Peritoneum (tissue), 1 donor: ENCODE measurements around the genes TMEM52, FAAP20 and PLCH2.

DNA sequence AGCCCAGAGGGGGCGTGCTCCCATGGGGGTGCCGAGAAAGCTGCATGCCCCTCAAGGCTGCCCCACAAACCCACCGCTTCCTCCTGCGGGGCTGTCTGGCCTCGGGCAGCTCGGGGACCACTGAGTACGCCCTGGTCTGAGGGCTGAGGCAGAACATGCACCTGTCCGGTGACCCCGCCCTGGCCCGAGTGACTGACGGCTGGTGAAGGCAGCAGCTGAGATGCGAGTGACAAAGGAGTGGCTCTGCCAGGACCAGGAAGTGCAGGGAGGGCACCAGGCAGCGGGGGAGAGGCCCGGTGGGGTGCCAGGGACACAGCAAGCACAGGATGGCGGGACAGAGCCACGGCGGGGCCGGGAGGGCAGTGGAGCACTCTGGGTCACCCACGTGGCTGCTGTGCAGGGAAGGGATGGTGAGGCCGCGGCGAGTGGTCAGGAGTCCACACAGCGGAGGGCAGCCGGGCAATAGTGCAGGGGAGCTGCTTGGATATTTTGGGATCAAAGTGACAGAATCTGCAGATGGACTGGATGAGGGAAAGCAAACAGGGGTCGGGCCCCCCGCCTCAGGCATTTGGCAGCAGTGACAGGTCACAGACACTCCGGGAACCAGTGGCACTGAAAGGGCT, 18.5 kb downstream of the NADK start:
- PRO-cap: no peak

- PRO-cap: no peak
These were observed 54.1 kb upstream of the NADK start for GRCh38 chr1:1832197-1832910.

GRCh38 chr1:1857301-1857897, 33.5 kb downstream of the GNB1 start:
- PRO-cap: no peak

- PRO-cap: no peak
These were observed at the start of gene TMEM52 for GRCh38 chr1:1918521-1919359. Gene TMEM52 (minus strand): TSS chr1:1919279.

- PRO-cap: no peak
These were observed 40.7 kb upstream of the TMEM52 start for GRCh38 chr1:1959608-1960370.

- PRO-cap: no peak
These were observed 316 bp upstream of the PRKCZ start for GRCh38 chr1:2049875-2050315.

GRCh38 chr1:2089810-2090435, 39.7 kb downstream of the PRKCZ start:
- PRO-cap: no peak

GRCh38 chr1:2194574-2195573, at the start of gene FAAP20:
Gene FAAP20 (minus strand): TSS chr1:2194772.
- PRO-cap: bidirectional peak, plus-strand start at chr1:2194840, minus-strand start at chr1:2194699

DNA sequence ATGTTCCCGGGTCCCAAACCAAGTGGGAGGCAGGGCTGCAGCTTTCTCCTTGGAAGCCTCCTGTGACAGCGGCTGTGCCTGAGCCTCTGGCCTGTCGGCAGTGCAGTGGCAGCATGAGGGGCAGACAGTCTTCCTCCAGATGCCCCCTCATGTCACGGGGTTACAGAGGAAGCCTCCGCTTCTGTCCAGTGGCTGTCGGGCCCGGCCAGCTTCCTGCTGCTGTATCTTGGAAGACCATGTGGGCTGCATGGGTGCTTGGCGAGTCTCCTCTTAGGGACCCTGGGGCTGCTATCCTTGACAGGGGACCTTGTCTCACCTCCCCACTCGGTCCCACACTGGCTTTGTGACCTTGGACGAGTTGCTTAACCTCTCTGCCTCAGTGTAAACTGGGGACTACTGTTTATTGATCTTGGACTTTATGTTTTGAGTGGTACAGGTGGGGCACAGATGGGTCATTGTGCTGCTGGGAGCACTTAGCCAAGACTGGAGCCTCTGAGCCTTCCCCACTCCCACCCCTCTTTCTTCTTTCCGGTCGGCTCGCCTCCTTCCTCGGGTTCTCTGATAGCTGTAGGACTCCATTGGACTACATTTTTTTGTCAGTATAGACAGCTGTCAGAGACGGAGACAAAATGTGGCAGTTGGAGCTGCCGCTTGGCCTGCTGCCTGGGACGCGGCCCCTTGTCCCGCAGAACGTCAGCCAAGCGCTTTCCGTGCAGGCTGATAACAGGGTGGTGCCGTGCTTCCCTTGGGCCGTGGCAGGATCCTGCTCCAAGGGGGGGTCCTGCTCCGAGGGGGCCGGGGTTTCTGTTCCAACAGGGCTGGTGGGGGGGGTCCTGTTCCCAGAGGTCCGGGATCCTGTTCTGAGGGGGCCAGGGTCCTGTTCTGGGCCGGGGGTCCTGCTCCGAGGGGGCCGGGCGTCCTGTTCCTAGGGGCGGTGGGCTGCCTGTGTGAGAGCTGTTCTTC, 4.6 kb downstream of the SKI start:
- PRO-cap: no peak

DNA sequence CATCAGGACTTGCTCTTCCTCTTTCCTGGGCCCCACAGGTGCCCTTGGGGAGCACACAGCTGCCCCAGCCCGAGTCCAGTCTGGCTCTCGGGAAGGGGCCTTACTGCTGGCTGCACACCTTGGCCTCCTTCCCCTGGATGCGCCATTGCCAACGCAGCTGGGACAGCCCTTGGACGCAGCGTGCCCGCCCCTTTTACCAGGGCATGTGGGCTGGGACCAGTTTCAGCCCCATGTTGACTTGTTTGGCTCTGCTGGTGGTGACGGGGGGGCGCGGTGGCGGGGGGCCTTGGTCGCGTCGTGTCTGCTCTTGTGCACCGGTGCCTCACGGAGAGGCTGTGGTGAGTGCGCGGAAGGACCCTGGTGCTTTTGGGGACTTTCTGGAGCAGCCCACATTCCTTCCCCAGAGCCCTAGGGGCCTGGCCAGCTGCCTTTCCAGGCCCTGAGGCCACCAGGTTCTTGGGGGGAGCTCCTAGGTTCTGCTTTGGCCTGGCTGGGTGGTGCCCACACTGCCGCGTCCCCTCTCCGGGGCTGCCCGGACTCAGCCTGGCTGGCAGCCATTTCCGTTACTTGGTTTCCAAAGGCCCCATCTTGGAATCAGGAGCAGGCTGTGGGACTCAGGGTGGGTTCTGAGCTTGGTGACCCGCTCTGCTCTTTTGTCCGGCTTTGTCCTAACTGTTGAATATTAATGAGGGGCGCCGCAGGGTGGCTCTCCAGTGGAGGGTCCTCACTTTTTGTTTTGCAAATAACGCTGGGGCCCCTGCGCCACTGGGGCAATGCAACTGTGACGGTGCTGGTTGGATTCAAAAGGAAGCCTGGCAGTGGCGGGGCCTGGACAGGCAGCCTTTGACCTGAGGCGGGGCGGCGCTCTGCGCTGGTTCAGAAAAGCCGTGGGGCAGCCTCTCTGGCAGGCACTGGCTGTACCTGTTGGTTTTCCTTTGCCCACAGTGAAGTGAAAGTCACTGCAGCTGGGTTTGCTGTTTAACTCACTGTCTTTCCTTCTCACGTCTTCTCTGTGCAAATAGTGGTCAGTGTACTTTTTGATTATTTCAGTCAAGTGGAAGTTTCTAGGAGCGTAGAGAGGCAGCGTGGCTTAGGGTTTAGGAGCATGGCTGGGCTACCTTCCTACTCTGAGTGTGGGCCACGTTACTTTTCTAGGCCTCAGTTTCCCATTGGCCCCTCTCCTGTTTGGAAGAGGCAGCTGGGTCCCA, 20.0 kb downstream of the SKI start:
- PRO-cap: no peak

GRCh38 chr1:2254041-2254931, 26.2 kb downstream of the SKI start:
- PRO-cap: no peak

DNA sequence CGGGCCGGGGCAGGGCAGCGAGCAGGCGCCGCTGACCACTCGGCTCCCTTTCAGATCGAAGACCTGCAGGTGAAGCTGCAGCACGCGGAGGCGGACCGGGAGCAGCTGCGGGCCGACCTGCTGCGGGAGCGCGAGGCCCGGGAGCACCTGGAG, 78.3 kb downstream of the SKI start:
- PRO-cap: no peak

- PRO-cap: no peak
These were observed 78.8 kb downstream of the SKI start for GRCh38 chr1:2306676-2307567.

GRCh38 chr1:2307568-2308028, 79.5 kb downstream of the SKI start:
- PRO-cap: no peak

DNA sequence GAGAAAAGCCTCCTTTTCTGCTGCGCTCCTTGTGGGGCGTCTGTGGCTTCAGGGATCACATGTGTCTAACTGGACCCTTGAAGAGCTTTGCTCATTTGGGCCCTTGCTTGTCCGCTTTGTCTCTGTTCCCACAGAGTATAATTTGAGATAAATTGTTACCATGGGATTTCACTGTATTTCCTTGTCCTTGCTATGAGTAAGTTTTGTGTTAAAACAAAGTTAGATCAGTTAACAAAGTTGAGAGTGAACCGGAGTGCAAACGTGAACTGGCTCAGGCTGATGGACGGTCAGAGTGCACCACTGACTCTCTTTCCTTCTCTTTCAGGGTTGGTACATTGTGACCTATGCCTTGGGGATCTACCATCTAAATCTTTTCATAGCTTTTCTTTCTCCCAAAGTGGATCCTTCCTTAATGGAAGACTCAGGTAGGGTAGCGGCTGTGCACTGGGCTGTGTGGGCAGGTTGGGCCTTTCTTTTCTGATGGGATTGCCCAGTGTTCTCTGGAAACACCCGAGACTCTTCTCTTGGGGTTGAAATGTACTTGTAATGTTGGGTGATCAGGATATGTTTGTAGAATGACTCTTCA, 7.5 kb downstream of the RER1 start:
- PRO-cap: no peak

DNA sequence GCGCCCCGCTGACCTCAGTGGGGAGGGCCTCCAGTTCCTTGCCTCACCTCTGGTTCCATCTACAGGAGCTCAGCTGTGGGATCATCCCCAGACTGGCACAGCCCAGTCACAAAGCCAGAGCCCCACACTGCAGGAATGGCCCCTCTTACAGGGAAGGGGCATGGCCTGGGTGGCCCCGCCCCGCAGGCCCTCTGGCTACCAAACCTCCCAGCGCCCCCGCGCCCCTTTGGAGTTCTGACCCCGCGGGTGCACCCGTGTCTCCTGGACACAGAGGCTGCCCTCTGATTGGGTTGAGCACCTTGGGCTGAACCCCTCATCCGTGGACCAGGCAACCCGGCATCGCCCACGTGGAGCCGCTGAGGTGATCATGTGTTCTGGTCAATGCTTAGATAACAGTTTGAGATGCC, 1.4 kb upstream of the PEX10 start:
- PRO-cap: no peak

DNA sequence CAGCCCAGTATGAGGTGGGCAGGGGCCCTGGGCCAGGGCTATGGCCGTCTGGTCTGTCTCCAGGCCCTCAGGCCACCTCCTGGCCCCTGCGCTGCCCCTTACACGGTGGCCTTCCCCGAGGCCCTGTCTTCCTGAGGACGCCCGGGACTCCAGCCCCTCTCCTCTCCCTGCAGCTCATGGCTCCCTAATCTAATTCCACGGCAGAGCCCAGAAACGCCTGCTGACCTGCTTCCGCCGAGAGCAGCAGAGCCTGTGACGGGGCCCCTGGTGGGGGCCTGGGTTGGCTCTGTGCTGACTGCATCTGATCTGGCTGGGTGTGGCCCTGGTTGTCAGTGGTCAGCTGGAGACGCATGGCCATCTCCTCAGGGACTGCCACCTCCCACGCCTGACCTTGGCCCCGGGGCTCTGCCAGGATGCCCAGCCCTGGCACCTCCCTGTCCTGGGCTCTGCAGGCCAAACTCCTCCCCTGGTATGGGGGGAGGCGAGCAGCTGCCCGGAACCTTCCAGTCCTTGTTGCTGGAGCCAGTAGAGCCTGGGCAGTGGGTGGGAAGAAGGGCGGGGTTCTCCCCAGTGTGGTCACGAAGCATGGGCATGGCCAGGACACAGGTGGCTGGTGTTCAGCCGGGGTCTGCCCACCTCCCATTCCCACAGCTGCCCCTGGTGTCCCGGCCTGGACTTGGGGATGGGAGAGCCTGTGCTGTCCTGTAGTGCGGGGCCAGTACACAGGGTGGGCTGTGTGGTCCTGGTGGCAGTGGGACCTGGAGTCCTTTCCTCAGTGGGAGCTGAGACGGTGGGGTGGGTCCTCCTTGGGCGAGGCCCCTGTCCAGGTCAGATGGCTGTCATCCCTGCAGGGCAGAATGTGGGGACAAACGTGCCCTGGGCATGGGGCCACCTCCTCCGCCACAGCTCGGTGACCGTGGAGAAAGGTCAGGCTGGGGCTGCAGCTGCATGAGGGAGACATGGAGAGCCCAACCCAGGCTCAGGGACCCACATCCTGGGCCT, 988 bp upstream of the PLCH2 start:
- PRO-cap: no peak

DNA sequence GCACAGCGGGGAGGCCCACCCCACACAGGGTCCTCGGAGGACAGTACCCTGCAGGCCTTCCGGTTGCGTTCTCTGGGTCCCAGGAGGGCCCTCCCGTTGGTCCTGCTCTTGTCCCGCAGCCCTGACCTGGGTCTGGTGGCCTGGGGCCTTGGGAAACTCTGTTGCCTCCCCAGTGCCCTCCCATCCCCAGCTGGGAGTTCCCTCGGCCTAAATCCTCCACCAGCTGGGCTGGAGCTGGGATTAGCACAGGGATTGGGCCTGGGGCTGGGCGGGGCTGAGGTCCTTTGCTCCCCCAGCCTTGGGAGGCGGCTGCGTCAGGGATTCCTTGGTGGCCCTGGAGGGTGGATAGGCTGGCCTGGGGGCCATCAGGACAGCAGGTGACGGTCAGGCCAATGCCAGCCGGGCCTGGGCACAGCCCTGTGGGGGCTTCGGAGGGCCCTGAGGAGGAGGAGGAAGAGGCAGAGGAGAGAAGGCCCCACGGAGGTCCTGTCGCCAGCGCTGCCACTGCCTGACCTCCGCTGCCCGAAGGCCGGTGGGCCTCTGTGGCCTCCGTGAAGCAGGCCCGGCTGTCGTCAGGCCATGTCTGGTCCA, at the start of gene PLCH2:
PLCH2 (plus strand) TSS at position 280 of the 591 bp plus-strand sequence.
- PRO-cap: no peak

- PRO-cap: no peak
These were observed 2.0 kb downstream of the PLCH2 start for GRCh38 chr1:2477925-2478652.

- PRO-cap: no peak
These were observed 18.1 kb downstream of the PLCH2 start for GRCh38 chr1:2493974-2494709.